Thyroid gland (tissue), 7 donors: Measurements from ENCODE around the gene PRSS23.

DNA sequence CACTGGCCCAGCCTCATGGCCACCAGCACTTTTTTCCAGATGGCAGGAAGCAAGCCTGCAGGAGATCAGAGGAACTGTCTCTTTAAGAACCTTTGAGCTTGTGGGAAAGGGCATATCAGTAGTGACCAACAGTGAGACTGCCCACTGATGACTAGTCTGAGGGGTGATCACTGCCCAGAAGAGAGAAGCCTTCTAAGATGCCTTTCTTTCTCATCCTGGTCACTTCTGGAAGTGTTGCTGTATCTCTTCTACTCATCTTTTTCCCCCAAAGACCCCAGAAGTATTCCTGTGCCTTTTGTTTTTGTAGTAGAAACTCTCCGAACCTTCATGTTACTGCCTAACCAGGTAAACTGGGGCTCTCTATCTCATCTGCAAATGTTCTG lies 125.1 kb upstream of the CCDC90B start:
- PRO-cap, 2 experiments: peak in 1 of 2 experiments; most common plus-strand start position 113 of the sequence (in 1)
- RAMPAGE, long total RNA, 5 experiments: no peak in any of the 5 experiments

DNA sequence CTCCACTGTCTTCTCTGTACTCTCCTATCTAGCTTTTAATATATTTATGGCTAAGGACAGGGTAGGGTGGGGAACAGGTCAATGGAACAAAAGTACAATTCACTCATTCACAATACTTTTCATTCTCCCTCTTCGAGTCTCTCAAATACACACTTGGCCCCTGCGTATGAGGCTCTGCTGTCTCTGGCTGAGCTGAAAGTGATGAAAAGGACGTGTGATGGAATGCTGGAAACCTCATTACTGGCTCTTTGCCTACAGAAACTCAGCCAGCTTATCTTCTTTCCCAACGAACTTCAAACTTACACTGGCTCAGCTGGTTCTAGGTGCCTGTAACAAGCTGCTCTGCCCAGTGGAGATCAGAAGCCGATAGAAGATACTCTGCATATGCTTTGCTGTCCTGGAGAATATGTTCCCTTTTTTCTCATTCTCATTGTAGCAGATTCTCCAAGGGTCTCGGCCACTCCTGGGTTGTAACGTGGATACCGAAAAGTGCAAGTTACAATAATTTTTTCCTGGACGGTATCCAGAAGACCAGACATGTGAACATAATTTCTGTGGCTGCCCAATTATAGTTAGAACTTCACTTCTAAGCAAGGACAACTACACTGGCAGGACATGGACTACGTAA lies 405.3 kb upstream of the CCDC90B start:
- PRO-cap, 2 experiments: peak in 2 of 2 experiments; most common plus-strand start position 302 of the sequence (in 1); most common minus-strand start position 200 of the sequence (in 2)
- RAMPAGE, long total RNA, 5 experiments: no peak in any of the 5 experiments

GRCh38 chr11:83706564-83706948 lies 420.4 kb upstream of the CCDC90B start:
- PRO-cap, 2 experiments: peak in 2 of 2 experiments; most common plus-strand start chr11:83706819 (in 1); most common minus-strand start chr11:83706720 (in 2)
- RAMPAGE, long total RNA, 5 experiments: no peak in any of the 5 experiments

- PRO-cap, 2 experiments: no peak in any of the 2 experiments
- RAMPAGE, long total RNA, 5 experiments: no peak in any of the 5 experiments
These were observed 624.0 kb upstream of the CCDC90B start for GRCh38 chr11:83910124-83910564.

DNA sequence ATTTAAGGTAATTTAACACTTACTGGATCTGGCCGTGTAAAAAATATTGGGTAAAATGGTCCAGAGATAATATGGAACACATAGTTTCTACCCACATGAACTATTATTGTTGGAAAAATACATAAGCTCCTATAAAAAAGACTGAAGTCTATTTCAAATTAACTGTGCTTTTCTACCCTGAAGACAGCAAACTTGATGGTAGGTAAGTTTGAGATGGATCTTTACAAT lies 729.4 kb downstream of the DLG2 start:
- PRO-cap, 2 experiments: no peak in any of the 2 experiments
- RAMPAGE, long total RNA, 5 experiments: no peak in any of the 5 experiments

- PRO-cap, 2 experiments: no peak in any of the 2 experiments
- RAMPAGE, long total RNA, 5 experiments: no peak in any of the 5 experiments
These were observed 696.6 kb downstream of the DLG2 start for GRCh38 chr11:84930365-84931038.

GRCh38 chr11:85660816-85661863 lies 3.8 kb downstream of the CREBZF start:
- PRO-cap, 2 experiments: no peak in any of the 2 experiments
- RAMPAGE, long total RNA, 5 experiments: no peak in any of the 5 experiments

GRCh38 chr11:85823524-85824324 lies 12.8 kb upstream of the SYTL2 start:
- PRO-cap, 2 experiments: no peak in any of the 2 experiments
- RAMPAGE, long total RNA, 5 experiments: no peak in any of the 5 experiments

DNA sequence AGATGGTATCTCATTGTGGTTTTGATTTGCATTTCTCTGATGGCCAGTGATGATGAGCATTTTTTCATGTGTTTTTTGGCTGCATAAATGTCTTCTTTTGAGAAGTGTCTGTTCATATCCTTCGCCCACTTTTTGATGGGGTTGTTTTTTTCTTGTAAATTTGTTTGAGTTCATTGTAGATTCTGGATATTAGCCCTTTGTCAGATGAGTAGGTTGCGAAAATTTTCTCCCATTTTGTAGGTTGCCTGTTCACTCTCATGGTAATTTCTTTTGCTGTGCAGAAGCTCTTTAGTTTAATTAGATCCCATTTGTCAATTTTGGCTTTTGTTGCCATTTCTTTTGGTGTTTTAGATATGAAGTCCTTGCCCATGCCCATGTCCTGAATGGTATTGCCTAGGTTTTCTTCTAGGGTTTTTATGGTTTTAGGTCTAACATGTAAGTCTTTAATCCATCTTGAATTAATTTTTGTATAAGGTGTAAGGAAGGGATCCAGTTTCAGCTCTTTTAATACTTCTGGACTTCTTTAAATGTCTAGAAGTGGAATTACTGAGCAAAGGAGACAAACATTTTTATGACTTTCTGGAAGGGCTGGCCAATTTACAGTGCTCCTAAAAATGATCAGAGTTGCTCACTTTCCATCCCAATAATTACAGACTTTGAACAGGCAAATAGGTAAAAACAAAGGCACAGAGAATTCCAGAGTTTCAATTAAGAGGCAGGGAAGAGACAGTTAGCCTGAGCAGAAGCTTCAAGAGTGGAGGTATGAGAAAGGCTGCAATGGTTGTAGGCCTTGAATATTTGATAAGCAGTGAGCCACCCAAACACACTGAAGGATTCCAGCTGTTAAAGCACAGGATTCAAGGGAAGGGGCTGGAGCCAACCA lies 97.8 kb downstream of the CCDC83 start:
- PRO-cap, 2 experiments: no peak in any of the 2 experiments
- RAMPAGE, long total RNA, 5 experiments: no peak in any of the 5 experiments

GRCh38 chr11:85966735-85968053 lies 101.7 kb downstream of the PICALM start:
- PRO-cap, 2 experiments: no peak in any of the 2 experiments
- RAMPAGE, long total RNA, 5 experiments: no peak in any of the 5 experiments

GRCh38 chr11:85971664-85972462 lies 97.0 kb downstream of the PICALM start:
- PRO-cap, 2 experiments: no peak in any of the 2 experiments
- RAMPAGE, long total RNA, 5 experiments: no peak in any of the 5 experiments

- PRO-cap, 2 experiments: no peak in any of the 2 experiments
- RAMPAGE, long total RNA, 5 experiments: no peak in any of the 5 experiments
These were observed 22.9 kb downstream of the PICALM start for GRCh38 chr11:86045908-86046454.

GRCh38 chr11:86064176-86064936 lies 4.5 kb downstream of the PICALM start:
- PRO-cap, 2 experiments: no peak in any of the 2 experiments
- RAMPAGE, long total RNA, 5 experiments: no peak in any of the 5 experiments

- PRO-cap, 2 experiments: peak in 2 of 2 experiments; most common plus-strand start chr11:86152463 (in 2)
- RAMPAGE, long total RNA, 5 experiments: no peak in any of the 5 experiments
These were observed 83.4 kb upstream of the PICALM start for GRCh38 chr11:86152380-86152629.

DNA sequence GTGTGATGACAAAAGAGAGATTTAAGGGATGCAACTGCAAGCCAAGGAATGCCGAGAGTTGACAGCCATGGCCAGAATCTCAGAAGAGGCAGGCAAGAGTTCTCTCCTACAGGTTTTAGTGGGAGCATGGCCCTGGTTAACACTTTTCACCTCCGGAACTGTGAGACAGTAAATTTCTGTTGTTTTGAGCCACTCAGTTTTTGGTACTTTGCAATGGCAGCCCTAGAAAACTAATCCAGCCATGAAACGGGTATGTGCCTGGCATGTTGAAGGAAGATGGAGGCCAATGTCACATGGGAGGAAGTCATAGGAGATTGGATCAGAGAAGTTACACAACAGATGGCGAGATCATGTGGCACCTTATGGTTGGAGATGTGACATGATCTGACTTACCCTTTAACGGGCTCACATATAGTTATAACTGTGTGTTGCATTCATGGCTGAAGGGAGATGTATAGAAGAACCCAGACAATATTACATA lies 63.2 kb upstream of the EED start:
- PRO-cap, 2 experiments: no peak in any of the 2 experiments
- RAMPAGE, long total RNA, 5 experiments: no peak in any of the 5 experiments

- PRO-cap, 2 experiments: no peak in any of the 2 experiments
- RAMPAGE, long total RNA, 5 experiments: no peak in any of the 5 experiments
These were observed 61.5 kb upstream of the EED start for GRCh38 chr11:86182819-86183624.

GRCh38 chr11:86196266-86196705 lies 48.3 kb upstream of the EED start:
- PRO-cap, 2 experiments: no peak in any of the 2 experiments
- RAMPAGE, long total RNA, 5 experiments: no peak in any of the 5 experiments

- PRO-cap, 2 experiments: no peak in any of the 2 experiments
- RAMPAGE, long total RNA, 5 experiments: no peak in any of the 5 experiments
These were observed 66.2 kb downstream of the CCDC81 start for GRCh38 chr11:86440692-86441460.

DNA sequence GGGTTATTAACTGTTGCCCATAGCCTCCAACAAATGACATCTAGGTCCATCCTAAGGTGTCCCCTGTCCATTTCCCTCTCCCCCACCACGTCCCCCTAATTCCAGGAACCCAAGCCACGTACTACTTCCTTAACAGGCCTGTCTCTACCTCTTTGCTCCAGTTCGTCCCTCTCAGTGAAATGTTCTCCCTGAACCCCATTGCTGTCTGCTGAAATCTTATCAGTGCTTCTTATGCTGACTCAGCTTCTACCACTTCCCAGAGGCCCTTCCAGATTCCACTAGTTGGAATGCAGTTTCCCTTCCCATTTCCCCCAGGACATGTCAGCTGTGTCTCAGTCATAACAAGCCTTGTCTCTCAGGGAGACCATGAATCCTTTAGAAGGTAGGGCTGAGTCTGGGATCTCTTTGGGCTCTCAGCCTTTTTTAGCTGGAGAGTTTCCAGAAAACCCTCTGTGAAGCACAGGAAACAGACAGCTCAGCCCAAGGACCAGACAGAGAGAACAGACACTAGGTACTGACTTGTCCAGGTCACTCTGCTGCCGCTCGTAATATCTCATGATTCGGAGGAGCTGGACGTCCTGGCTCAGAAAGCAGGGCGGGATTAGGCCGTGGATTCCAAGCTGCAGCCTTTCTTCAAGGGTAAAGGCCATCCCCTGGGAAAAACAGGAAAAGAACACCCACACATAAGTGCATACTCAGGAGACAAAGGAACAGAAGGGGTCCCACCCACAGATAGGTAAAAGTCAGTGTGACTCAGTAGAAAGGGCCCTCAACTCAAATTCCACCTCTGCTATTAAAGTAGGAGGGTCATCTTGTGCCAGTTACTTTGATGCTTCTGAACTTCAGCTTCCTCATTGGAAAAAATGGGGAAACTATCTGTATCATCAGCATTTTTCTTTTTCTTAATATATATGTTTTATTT lies 184.7 kb downstream of the CCDC81 start:
- PRO-cap, 2 experiments: no peak in any of the 2 experiments
- RAMPAGE, long total RNA, 5 experiments: no peak in any of the 5 experiments

DNA sequence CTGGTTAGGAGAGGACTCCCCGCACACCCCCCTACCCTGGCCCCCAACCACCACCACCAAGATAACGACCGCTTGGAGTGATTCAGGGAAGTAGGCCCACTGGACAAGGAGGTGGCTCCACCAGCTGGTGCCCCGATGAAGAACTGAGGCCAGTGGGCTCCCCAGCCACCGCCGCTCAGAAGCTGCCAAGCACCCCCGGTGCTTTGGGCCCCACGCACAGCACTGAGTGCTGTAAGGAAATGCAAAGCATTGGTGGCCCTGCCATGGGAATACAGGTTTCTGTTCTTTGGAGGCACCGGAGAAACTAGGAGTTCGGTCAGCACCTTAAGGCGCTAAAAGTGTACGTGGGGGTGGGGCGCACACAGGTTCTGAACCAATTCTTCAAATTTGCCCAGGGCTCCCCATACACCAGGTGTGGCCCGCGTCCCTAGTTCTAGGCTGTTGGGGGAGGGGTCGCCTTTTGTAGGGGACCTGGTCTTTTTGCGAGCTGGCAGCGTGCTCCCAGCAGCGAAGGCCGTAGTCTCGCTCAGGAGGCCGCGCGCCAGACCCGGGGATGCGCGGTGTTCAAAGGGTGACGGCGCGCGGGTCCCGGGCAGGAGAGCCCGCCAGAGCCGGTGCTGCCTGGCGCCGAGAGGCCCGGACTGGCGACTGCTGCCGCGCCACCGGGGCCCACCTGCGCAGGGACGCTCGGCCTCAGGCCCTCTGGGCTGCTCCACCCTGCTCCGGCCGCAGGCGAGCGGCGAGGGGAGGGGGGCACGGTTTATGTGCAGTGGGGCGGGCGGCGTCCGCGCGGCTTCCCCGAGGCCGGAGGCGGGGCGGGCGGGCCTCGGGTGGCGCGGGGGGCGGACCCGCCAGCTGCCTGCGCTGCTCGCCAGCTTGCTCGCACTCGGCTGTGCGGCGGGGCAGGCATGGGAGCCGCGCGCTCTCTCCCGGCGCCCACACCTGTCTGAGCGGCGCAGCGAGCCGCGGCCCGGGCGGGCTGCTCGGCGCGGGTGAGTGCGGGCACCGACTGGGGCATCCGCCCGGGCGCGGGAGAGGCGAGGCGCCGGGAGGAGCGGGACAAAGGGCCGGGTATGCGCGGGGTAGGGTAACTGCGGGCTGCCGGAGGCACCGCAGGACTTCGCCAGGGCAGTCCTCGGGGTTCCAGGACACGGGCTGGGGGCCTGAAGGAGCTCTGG lies at the start of gene PRSS23:
Gene PRSS23 (plus strand): TSS at position 883 of the 1,178 bp plus-strand sequence.
- PRO-cap, 2 experiments: peak in 2 of 2 experiments; most common plus-strand start position 889 of the sequence (in 2); most common minus-strand start position 704 of the sequence (in 2)
- RAMPAGE, long total RNA, 5 experiments: start-site peak on the plus strand in 2 of 5 experiments, centred at positions 887 to 907 of the sequence, 290 to 613 reads per replicate